Endothelial cell (in vitro differentiated cells): Measurements from ENCODE around the genes RSC1A1, SLC25A34 and HSPB7.

DNA sequence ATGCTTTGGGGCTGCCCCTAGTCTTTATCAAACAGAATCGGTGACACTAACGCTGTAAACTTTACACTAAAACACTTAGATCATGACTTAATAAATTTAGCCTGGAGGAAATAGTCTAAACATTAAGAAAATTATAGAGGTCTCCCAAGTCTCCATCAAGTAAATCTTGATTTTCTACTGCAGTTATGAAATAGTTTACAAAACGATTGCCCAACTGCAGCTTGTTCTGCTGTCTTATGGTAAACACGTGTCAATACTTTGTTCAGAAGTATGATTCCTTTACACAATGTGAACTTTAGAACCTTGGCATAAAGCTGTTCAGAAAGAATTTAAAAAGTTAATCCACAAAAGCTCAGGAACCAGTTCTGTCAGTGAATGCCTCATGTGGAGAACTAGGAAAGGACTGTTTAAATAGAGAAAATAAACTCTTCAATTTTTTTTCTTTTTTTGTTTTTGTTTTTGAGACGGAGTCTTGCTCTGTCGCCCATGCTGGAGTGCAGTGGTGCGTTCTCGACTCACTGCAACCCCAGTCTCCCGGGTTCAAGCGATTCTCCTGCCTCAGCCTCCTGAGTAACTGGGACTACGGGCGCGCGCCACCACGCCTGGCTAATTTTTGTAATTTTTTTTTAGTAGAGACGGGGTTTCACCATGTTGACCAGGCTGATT lies 1.6 kb downstream of the DDI2 start:
- PRO-cap = no peak

DNA sequence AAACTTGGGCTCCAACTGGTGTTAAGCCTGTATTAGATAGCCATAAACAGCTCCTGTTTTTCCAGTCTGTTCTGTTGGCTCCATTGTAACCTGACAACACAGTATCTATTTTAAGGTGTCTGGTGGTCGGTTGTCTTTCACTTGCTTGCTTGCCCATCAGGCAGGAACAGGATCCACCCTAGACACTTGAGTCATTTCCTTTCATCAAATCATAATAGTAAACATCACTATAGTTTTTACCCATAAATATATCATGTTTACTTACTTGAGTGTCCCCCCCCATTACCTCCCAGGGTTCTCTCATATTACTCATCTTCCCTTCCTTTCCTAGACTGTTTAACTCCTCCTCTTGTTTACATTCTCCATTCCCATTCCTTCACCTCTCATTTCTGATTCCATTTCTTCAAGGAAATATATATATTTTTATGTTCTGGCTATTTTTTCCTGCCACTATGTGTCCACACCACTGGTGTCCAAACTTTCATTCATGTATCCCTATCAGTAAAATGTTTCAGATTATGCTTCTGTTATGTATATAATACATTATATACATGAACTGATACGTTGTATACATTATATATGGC lies 3.0 kb downstream of the DDI2 start:
- PRO-cap = no peak

GRCh38 chr1:15659299-15659827 lies at the start of gene RSC1A1:
TSS of gene RSC1A1 (plus strand) at chr1:15659713.
- PRO-cap = no peak

- PRO-cap = no peak
Observed at GRCh38 chr1:15680893-15681267, 3.2 kb upstream of the PLEKHM2 start.

- PRO-cap = no peak
Observed at GRCh38 chr1:15681268-15681866, 2.8 kb upstream of the PLEKHM2 start.

- PRO-cap = no peak
Observed at GRCh38 chr1:15685451-15685676, 1.2 kb downstream of the PLEKHM2 start.

DNA sequence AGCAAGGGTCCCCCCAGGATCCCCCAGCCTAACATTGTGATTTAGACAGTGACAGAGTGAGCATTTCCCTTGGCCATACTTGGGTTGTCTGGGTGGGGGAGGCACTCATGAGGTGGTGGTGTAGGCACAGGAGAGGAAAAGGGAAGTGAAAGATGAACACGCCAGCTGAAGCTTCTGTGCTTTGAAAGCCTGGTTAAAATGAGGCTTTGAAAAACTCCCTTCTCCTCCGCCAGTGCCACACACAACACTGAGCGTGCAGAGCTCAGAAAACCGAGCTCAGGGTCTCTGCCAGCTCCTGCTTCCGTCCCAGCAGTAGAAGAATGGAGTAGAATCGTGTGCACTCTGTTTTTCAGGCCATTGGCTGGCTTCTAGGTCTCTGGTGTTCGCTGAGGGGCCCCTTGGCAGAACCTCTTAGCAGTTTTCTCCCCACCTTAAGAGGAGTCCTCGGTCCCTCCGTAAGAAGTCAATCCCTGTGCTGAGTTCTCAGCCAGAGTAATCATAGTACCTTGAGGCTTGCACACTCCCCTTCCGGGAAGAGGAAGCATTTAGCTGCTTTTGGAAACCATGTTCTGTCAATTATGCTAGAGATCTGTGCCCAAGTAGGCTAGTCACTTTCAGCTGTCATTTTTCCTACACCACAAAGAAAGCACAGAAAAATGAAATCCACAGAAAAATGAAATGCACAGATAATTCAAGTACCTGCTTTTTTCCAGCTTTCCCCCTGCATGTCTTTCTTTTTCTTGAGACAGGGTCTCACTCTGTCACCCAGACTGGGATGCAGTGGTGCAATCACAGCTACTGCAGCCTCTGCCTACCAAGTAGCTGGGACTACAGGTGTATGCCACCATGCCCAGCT lies 13.0 kb downstream of the PLEKHM2 start:
- PRO-cap = no peak

DNA sequence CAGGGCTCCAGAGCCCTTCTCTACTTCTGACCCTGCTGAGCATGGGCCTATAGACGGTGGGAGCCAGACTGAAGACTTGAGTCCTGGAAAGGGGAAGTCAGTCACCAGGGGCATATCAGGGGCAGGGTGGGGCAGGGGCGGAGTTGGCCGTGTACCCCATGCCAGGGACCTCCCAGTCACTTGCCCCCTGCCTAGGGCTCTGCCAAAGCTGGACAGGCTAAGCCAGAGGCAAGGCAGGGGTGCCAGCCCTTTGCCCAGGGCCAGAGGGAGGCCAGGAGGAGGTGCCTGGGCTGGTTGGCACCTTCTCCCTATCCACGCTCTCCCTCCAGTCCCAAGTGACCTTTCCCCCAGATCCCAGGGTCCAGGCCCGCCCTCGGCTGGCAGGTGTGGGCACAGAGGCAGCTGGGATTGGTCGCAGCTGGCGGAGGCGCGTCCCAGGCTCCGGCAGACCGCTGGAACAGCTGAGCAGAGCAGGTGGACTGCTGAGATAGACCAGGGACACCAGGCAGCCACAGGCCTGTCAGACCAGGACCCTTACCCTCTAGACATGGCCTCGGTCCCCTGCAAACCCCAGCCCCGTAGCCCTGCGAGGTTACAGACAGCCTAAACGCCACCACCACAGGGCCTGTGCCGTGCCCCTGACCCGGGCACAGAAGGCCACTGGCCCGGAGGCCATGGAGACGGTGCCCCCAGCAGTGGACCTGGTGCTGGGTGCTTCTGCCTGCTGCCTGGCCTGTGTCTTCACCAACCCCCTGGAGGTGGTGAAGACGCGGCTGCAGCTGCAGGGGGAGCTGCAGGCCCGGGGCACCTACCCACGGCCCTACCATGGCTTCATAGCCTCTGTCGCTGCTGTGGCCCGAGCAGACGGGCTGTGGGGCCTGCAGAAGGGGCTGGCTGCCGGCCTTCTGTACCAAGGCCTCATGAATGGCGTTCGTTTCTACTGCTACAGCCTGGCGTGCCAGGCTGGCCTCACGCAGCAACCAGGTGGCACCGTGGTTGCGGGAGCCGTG lies at the start of gene SLC25A34:
TSS of gene SLC25A34 (plus strand) at position 447 of the 1,010 bp plus-strand sequence.
- PRO-cap = no peak

DNA sequence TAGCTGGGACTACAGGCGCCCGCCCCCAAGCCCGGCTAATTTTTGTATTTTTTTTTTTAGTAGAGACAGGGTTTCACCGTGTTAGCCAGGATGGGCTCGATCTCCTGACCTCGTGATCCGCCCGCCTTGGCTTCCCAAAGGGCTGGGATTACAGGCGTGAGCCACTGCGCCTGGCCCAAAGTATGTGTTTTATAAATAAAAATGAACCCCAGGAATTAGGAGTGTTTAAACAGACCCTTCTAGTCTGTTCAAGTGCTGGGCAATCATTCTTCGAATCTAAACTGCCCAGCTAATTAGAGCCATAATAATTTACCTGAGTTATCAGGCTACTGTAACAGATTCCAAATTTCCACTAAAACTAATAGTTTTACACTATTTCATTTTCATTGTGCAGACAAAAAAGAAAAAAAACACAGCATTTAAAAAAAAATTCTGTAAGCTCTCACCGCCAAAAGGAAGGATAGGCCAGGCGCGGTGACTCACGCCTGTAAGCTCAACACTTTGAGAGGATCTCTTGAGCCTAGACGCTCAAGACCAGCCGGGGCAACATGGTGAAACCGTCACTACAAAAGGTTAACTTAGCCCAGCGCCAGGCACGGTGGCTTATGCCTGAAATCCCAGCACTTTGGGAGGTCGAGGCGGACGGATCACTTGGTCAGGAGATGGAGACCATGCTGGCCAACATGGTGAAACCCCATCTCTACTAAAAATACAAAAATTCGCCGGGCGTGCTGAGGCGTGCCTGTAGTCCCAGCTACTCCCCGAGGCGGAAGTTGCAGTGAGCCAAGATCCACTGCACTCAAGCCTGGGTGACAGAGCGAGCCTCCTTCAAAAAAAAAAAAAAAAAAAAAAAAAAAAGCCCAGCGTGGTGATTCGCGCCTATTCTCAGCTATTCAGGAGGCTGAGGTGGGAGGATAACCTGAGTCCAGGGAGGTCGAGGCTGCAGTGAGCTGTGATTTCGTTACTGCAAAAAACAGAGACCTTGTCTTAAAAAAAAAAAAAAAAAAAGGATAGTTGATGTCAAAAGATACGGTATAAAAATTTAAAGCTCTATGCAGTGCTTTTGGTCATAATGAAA lies 14.4 kb upstream of the SPEN start:
- PRO-cap = unidirectional peak, plus-strand start at position 882 of the sequence

- PRO-cap = unidirectional peak, minus-strand start at chr1:15836336
Observed at GRCh38 chr1:15836173-15836707, 11.3 kb upstream of the SPEN start.

DNA sequence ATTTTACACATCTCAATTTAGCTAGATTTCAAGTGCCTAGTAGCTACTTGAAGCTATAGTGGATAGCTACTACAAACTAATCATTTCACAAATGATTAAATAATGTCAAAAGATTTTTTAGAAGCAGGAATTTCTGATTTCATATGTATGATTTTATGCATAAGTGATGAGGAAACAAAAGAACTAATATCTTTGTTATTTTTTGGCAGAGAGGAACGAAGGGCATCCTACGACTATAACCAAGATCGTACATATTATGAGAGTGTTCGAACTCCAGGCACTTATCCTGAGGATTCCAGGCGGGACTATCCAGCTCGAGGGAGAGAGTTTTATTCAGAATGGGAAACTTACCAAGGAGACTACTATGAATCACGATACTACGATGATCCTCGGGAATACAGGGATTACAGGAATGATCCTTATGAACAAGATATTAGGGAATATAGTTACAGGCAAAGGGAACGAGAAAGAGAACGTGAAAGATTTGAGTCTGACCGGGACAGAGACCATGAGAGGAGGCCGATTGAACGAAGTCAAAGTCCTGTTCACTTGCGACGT lies 47.9 kb downstream of the ZBTB17 start:
- PRO-cap = no peak

GRCh38 chr1:15940320-15941261 lies 35.3 kb downstream of the ZBTB17 start:
- PRO-cap = no peak

- PRO-cap = no peak
Observed at GRCh38 chr1:15944634-15945375, 31.1 kb downstream of the ZBTB17 start.

DNA sequence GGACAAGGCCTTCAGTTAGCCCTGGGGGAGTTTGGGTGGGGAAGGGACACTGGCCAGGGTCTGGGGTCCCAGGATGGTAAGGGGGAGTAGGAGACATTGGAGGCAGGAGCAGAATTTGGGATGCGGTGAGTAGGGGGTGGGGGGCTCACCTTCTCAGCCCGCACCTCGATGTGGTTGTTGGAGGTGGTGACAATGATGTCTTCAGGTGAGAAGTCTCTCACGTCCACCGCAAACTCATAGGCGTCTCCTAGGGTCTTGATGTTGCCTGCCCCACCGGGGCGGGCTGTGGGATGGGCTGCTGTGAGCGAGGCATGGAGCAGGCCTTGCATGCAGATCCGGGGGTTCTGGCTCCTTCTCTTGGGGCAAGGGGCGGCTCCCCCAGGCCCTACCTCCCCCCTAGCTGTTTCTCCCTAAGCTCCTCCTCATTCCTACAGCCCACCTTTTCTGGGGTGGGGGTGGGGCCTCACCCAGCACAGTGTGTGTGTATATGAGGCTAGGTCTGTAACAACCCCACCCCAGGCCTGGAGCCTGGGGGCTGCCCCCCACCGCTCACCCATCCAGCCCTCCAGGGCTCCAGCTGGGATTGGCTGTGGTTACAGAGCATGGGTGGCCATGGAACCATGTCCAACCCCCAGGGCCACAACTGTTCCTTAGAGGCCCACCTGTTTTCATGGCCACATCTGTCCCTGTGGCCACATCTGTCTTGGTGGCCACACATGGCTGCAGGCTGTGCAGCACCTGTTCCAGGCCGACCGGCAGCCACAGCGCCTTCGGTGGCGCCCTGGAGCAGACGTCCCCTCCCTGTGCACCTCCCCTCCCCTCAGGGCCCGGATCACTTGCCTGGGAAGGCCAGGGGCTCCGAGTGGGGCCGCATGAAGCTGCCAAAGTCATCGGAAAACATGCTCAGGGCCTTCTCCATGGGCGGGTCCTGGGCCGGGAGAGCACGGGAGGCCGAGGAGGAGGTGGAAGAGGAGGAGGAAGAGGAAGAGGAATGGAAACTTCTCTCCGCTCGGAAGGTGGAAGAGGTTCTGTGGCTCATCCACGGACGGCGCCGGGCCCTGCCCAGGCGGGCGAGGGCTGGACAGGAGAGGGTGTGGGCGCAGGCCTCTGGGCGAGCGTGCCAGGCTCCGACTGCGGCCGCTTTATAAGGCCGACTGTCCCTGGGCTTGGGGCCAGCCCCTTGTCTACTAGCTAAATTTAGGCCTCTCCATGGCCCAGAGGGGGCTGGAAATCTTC lies at the start of gene HSPB7:
TSS of gene HSPB7 (minus strand) at position 1,119 of the 1,236 bp plus-strand sequence.
- PRO-cap = no peak

GRCh38 chr1:16048317-16049201 lies 5.0 kb downstream of the CLCNKB start:
- PRO-cap = unidirectional peak, plus-strand start at chr1:16048647; bidirectional peak, plus-strand start at chr1:16048920, minus-strand start at chr1:16048858

GRCh38 chr1:16124647-16125304 lies 31.1 kb downstream of the EPHA2 start:
- PRO-cap = no peak

GRCh38 chr1:16144277-16144887 lies 11.5 kb downstream of the EPHA2 start:
- PRO-cap = no peak

DNA sequence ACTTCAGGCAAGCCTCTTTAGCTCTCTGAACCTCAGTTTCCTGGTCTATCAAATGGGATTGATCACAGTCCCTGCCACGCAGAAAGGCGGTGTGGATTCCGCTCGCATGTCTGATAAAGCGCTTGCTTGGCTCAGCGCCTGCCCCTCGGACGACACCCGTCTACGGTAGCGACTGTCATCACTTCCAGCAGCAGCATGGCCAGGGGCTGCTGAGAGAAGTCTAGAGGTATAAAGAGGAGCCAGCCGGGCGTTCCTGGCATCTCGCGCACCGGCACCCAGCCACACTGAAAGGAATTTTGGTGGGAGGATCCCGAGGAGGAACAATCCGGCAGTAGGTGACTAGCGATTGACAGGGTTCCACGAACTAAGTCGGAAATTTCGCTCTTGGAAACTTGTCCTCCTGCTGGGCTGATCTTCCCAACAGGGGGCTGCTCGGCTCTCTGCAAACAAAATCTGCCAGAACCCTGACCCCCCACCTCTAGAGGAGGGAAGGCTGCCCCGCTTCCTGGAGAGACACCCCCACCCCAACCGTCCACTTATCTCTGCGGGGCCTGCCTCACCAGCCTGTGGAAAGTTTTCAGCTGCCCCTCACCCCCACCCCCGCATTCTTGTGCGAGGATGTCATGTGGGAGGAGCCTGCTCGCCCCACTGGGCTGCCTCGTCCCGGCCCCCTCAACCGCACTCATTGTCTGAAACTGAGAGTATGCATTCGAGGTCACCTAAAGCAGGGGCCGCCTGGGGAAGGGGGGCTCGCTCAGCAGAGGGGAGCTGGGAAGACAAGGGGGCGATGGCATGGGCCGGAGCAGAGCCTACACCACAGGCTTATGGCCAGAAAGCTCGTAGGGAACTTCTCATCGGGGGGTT lies 9.8 kb downstream of the EPHA2 start:
- PRO-cap = bidirectional peak, plus-strand start at position 323 of the sequence, minus-strand start at position 286 of the sequence; bidirectional peak, plus-strand start at position 688 of the sequence, minus-strand start at position 544 of the sequence

DNA sequence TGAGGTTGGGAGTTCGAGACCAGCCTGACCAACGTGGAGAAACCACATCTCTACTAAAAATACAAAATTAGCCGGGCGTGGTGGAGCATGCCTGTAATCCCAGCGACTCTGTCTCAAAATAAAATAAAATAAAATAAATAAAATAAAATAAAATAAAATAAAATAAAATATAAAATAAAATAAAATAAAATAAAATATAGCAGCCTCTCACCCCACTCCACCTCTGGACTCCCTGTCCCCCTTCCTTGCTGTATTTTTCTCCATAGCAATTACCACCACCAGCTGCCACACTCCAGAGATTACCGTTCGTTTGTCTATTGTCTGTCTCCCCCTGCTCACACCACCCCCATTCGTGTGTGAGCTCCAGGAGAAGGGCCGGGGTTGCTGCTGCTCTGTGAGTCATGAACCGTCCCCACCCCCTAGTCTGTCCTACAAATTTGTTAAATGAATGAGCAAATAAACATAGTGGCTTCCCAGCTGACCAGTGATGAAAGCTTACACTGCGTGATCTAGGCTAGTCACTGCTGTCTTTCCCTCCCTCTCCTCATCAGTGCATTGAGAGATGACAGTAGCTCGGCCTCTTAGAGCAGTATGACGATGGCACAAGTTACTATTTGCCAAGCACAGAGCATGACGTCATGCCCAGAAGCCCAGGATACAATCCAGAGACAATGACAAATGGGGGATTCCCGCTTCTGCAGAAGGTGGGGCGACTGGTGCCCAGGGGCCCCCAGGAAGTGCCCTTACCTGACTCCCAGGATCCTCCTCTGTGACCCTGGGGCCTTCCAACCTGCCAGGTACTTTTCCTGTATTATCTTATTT lies 8.3 kb upstream of the EPHA2 start:
- PRO-cap = bidirectional peak, plus-strand start at position 349 of the sequence, minus-strand start at position 354 of the sequence

DNA sequence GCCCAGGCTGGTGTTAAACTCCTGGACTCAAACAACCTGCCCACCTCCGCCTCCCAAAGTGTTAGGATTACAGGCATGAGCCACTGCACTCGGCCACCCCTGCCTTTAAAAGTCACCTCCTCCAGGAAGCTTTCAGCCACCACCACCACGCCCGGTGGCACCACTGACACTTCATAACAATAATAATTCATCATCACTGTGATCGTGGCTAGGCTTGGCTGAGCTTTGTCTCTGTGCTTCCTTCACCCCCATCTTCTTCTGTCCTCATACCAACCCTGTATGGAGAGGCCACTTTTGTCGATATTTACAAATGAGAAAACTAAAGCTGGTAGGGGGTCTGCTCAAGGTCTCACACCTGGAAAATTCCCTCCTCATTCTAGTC lies 12.8 kb upstream of the EPHA2 start:
- PRO-cap = no peak